ENCODE data around the genes TXNDC5 and EEF1E1.

DNA sequence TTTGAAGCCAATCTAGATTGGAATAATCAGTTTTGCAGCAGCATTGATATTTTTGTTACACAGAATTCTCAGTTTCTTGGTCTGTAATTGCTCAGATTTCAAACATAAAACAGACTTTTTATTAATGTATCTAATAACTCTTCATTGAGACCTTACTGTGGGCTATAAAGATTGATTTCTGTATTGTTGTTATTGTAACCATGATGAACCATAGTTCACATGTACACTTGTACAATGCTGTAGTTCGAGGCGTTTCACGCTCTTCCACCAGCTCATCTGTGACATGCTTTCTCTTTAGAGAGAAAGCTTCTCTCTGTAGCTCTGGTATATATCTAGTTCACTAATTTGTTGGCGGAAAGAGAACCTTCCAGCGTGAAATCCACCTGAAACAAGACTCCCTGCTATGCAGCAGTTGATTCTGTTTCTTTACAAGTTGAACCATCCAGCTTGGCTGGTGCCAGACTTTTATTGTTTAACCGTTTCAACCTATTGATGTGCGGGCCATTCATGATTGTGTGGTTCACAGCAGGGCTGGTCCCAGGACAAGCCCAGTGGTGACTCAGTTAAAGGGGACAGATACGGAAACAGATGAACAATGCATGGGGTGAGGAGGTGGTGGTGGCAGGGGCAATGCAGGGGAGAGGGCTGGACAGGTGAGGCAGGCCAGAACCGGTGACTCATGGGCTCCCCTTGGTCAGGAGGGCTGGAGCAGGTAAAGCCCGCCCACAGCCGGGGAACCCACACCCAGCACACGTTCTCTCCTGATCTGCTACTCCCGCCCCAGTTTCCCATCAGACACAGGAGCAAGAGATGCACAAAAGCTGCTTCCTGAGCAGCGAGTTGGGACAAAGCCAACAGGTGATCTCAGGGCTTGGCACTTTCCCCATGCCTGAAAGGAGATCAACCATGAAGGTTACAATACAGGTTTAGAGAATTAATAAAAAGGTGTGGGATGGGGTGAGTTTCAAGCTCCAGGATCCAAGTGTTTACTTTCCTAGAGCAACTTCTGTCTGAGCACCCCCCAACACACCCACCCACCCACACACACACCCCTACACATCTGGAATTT, 232.1 kb downstream of the LY86 start:
- RRBS: 5% methylated on average over 3 of the region's 14 CpGs

DNA sequence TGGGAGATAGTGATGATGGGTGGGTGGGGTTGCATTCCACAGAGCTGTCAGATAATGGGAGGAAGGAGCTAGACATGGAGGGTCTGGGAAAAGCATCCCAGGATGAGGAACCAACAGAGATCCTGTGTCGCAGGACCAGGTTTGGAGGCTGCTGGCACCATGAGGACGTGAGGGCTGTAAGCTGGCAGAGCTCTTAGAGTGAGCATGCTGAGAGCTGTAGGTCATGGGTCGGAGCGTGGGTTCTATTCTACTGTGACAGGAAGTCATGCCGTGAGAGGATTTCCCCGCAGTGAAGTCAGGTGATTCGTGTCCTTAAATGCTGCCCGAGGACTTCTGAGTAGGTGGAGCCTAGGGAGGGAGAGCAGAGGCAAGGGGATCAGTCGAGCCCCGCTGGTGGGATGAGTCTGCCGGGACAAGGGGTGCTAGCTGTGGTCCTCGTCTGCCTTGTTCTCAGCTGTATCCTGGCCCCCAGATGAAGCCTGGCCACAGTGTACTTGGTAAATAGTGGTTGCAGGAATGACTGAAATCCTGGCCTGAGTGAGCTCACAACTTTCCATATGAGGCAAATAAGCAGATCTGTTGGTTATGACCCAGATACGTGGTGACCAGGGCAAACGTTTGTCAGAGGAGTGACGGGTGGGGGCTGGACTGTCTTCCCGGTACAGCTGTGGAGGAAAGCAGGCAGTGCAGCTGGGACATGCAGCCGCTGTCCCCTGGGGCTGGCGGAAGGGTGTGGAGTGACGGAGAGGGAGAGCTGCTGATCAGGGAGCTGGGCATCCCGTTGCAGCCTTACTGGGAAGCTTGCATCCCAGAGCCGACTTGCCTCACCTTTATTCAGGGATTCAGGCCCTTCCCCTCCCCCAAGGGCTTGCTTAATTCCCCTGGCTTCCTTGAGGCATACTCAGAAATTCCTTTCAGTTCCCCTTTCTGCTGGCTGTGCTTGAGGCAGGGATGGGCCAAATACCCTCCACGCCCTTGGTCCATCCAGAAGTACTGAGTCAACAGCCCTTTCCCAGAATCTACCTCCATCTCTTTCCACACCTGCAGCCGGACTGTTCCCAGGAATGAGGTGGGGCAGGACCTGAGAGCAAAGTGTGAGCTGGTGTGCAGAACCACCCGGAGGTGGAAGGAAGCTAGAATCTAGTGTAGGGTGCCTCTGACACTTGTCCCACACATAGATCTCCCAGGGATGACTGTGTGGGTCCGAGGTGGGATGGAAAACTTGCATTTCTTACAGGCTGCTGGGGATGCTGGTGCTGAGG, 250.9 kb upstream of the RREB1 start:
- RRBS: 22% methylated on average over 2 of the region's 25 CpGs

DNA sequence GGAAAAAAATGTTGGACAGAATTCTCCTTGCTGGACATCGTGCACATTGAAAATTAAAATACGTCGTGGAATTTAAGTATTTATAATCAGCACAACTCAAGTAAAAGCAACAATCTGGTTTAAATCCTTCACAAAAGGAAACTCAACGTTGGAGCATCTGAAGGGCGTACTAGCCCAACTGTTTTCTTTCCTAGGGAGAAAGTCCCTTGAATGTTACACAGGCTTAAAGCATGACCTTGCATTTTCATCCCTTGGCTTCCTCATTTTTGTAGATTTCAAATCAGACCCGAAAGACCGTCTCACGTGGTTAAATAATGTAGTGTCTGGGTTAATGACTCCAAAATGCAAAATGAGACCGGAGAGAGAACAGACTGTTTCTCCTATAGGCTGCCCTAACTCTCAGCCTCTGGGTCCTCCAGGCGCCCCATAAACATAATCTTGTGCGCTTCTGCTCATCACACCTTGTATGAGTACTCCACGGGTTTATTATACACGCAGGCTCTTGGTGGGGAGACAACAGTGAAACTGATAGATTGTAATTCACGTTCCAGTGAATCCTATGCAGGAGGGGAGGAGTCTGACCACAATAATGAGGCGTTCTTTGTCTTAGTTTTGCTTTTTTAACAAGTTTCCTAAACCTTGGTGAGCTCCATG, 249.1 kb upstream of the RREB1 start:
- RRBS: no CpG with 5 or more reads among the region's 15 CpGs

- RRBS: no CpG with 5 or more reads among the region's 11 CpGs
These were observed 224.7 kb upstream of the RREB1 start for GRCh38 chr6:6882868-6883652.

- RRBS: no CpG with 5 or more reads among the region's 11 CpGs
These were observed 177.3 kb upstream of the RREB1 start for GRCh38 chr6:6930179-6931044.

GRCh38 chr6:7056613-7057410, 50.9 kb upstream of the RREB1 start:
- RRBS: no CpG with 5 or more reads among the region's 5 CpGs

DNA sequence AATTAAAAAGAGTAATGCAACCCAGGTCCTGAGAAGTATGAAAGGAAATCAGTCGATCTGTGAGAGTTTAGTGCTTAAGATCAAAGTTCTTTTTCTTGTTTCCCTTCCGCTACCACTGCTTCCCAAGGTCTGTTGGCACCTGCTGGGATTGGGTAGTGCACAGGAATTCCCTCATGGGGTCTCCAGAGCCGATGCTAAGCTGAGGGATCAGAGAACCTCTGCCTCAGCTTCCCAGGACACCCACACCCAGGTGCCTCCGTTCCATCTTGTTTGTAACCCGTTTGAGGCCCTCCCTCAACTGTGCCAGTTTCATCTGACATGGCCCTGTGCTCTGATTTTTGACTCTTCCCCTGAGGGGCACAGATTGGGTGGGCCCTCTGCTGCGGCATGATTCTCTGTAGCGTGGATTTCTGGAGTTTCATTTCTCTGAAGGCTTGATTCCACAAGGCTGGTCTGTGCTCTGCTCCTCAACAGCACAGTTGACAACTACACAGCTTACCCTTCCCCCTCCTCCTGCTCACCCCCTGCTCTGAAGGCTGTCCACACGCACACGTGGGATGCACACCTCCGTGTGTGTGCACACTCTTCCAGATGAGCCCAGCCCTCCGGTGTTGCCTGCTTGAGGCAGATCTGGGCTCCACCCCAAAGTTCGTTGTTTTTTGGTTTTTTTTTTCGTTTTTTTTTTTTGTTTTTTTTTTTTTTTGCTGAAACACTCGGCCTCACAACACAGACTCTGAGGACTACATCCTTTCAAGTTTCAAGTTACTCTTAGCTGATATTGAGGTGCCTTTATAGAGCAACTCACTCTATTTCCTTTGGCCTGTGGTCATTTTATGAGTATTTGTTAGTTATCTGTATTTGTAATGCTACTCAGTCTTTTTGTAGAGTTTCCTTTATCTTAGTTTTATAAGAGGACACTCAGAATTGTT, 88.0 kb downstream of the RREB1 start:
- RRBS: no CpG with 5 or more reads among the region's 14 CpGs

GRCh38 chr6:7198656-7199520, 91.1 kb downstream of the RREB1 start:
- RRBS: no CpG with 5 or more reads among the region's 8 CpGs

DNA sequence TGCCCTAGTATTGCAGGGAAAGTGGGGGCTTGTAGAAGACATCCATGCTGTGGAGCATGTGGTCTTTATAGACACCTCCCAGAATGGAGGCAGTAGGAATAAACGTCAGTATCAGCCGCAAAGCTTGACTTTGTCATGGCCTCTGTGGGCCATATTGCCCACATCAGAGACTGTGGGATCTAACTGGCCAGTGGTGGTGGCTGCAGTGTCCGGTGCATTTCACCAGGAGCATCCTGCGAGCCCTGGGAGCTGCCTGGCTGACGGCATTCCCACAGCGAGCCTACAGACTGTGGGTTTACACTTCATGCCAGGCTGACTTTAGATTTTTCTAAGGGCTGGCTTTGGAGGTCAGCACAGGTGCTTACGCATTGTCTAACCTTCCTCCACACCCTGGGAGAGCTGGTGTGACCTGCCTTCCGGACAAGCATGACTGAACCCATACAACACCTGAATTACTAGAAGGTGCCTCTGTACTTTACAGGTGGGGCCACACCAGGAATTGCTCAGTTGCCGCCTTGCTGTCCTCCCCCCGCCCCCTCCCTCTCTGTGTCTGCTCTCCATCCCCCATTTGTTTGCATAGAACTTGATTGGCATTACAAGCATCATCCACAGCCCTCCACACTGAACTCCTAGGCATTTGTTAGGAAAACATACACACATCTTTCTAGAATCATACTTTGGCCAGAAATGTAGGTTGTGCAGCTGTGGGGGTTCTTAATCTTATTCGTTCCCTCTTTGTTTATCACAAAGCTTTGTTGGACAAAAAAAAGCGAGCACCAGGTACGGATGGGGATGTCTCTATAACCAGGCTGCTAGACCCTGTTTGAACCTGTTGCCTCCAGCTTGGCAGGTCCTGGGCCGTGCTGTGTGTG, 96.3 kb downstream of the RREB1 start:
- RRBS: no CpG with 5 or more reads among the region's 14 CpGs

GRCh38 chr6:7220358-7220655, 92.7 kb downstream of the SSR1 start:
- RRBS: no CpG with 5 or more reads among the region's 3 CpGs

- RRBS: no CpG with 5 or more reads among the region's 3 CpGs
These were observed 22.0 kb upstream of the DSP start for GRCh38 chr6:7519453-7519791.

GRCh38 chr6:7561162-7562130, 20.0 kb downstream of the DSP start:
- RRBS: no CpG with 5 or more reads among the region's 19 CpGs

DNA sequence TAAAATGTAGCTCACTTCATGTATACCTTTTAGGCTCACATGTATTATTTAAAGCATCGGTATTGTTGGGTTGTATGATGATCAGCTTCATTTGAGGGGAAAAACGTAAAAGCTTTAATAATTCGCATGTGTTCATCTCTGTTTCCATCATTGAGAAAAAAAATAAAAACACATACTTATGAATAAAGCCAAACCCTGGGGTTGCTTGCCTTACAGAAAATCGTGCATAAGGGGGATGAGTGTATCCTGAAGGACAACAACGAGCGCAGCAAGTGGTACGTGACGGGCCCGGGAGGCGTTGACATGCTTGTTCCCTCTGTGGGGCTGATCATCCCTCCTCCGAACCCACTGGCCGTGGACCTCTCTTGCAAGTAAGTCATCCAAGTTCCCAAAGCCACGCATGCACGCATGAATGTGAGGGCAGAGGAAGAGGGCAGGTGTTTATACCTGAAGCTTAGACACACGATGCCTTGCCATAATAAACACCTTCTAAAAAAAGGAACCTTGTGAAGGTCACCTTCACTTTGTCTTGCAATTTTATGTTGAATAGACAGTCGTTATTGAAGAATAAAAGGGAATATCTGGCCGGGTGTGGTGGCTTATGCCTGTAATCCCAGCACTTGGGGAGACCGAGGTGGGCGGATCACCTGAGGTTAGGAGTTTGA, 20.9 kb upstream of the SNRNP48 start:
- RRBS: no CpG with 5 or more reads among the region's 19 CpGs

DNA sequence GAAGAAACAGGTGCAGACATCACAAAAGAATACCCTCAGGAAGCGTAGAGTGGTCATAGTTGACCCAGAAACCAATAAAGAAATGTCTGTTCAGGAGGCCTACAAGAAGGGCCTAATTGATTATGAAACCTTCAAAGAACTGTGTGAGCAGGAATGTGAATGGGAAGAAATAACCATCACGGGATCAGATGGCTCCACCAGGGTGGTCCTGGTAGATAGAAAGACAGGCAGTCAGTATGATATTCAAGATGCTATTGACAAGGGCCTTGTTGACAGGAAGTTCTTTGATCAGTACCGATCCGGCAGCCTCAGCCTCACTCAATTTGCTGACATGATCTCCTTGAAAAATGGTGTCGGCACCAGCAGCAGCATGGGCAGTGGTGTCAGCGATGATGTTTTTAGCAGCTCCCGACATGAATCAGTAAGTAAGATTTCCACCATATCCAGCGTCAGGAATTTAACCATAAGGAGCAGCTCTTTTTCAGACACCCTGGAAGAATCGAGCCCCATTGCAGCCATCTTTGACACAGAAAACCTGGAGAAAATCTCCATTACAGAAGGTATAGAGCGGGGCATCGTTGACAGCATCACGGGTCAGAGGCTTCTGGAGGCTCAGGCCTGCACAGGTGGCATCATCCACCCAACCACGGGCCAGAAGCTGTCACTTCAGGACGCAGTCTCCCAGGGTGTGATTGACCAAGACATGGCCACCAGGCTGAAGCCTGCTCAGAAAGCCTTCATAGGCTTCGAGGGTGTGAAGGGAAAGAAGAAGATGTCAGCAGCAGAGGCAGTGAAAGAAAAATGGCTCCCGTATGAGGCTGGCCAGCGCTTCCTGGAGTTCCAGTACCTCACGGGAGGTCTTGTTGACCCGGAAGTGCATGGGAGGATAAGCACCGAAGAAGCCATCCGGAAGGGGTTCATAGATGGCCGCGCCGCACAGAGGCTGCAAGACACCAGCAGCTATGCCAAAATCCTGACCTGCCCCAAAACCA, 5.1 kb upstream of the SNRNP48 start:
- RRBS: 94% methylated on average over 2 of the region's 24 CpGs

- RRBS: no CpG with 5 or more reads among the region's 9 CpGs
These were observed 15.1 kb downstream of the SNRNP48 start for GRCh38 chr6:7604863-7605650.

GRCh38 chr6:7698163-7698717, 27.7 kb upstream of the BMP6 start:
- RRBS: no CpG with 5 or more reads among the region's 9 CpGs

- RRBS: no CpG with 5 or more reads among the region's 11 CpGs
These were observed 22.7 kb downstream of the TXNDC5 start for GRCh38 chr6:7887777-7888496.

DNA sequence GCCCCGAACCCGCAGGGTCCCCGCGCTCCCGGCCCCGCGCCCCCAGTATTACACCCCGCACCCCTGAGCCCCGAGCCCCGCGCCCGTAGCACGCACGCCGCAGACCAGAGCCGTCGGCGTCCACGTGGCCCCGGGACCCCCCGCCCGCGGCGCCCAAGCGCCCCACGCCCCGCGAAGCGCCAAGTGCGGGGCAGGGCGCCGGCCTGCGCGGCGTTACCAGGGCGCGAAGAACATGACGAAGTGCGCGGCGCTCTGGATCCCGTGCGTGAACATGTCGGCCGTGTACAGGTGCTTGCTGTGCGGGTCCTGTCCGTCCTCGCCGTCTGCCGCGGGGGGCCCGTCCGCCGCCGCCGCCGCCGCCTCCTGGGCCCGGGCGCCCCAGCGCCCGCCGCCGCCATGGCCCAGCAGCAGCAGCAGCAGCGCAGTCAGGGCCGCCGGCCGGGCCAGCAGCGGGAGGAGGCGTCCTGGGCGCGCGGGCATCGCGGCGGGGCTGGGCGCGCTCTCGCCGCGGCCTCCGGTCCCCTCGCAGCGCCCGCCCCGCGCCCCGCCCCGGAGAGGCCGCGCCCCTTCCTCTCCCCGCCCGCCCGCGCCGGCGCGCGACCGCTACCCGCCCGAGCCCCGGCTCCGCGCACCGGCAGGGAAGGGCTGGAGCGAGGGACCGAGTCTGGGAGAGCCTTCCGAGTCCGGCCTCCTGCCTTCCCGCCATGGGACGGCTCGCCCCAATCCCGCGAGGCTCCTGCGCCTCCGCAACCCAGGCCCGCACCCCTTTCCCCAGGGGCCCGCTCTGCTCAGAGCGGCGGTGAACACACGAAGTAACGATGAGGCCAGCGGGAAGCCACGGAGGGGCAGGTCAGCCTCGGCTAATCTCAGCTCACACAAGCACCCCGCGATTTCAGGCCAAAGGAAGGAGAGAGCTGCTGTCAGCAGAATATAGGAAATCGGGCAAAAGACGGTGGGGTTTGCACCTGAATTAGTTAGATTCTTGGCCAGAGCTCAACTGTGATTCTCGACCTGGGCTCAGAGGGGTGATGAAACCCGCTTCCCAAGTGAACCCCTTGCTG, at the start of gene TXNDC5:
TSS of gene TXNDC5 (minus strand) at position 492 of the 1,061 bp plus-strand sequence.
- RRBS: 1% methylated on average over 55 of the region's 132 CpGs

DNA sequence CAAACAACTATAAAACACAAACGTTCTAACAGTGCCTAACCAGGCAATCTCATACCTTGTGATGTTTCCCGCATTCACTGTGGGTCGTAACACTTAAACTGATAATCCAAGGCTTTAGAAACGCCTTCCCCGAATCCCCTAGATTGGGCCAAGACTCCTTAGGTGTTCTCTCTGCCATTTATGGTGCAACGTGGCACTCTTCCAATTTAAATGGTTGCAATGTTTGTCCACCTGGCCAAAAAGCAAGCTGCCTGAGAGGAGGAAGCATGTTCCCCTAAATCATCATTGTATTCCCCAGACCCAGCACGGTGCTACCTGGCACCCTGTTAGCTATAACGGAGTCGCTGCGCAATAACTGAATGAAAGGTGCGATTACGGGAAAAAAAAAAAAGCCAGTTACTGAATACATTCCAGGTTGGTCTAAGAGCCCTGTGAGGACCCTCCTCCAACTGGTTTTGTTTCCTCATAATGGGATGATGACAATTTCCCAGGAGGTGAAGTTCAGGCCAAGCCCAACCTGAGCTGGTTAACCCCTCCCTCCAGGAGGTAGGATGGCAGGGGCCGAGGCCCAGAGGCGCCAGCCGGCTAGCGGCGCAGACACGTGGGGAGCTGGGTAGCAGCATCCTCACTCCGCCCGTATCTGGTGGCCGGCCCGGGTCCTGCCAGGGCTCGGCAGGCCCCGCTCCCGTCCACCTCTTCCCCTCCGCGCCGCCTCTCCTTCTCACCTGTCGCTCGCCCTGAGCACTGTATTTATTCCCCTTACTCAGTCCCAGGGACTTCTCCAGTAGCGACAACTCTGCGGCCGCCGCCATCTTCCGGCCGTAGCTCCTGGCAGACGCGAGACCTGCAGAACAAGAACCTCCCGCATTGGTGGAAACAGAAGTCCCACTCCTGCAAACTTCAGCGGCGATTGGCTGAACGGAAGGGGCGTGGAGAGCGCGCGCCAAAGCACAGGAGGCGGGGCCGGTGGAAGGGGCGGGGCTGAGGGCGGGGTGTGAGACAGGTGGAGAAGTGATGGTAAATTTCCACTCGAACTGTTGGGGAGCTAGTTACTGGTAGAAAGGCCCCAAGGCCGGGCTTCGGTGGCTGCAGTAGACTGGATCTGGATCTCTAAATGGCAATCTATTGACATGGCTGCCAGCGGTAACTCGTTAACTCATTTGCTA, at the start of gene EEF1E1:
TSS of gene EEF1E1 (minus strand) at position 839 of the 1,166 bp plus-strand sequence.
- RRBS: 2% methylated on average over 4 of the region's 55 CpGs

- RRBS: no CpG with 5 or more reads among the region's 3 CpGs
These were observed 932.9 kb downstream of the TFAP2A start for GRCh38 chr6:9481881-9482435.